A375 (cell line): ENCODE results near the gene PPP1R12A.

DNA sequence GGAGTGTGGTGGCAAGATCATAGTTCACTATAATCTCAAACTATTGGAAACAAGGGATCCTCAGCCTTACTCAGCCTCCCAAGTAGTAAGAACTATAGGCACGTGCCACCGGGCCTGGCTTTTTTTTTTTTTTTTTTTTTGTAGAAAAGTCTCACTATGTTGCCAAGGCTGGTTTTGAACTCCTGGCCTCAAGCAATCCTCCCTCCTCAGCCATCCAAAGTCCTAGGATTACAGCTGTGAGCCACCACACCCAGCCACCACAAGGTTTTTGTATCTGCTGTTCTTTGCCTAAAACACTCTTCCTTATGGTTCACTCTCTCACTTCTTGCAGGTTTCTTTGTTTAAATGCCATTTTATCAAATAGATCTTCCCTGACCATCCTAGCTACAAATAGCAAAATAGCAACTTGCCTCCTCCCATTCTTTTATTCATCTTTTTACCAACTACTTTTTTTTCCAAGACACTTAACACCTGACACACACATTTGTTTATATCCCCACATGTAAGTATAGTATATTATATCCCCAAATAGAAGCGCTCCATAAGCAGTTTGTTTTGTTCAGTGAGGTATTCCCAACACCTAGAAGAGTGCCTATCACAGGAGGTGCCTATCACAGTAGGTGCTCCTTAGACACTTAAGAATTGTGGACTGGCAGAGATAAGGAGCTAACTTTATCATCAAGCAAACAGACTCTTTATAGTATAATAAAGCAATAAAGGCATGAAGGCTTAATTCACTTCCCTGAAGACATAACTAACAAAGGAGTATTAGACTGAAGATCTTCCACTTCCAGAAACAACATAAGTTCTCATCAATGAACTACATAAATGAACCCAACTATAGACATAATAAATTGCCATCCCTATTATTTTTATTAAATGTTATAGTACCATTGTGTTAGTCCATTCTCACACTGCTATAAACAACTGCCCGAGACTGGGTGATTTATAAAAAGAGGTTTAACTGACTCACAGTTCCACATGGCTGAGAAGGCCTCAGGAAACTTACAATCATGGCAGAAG lies 29.2 kb downstream of the OSBPL8 start:
- RAMPAGE, long total RNA = no peak

DNA sequence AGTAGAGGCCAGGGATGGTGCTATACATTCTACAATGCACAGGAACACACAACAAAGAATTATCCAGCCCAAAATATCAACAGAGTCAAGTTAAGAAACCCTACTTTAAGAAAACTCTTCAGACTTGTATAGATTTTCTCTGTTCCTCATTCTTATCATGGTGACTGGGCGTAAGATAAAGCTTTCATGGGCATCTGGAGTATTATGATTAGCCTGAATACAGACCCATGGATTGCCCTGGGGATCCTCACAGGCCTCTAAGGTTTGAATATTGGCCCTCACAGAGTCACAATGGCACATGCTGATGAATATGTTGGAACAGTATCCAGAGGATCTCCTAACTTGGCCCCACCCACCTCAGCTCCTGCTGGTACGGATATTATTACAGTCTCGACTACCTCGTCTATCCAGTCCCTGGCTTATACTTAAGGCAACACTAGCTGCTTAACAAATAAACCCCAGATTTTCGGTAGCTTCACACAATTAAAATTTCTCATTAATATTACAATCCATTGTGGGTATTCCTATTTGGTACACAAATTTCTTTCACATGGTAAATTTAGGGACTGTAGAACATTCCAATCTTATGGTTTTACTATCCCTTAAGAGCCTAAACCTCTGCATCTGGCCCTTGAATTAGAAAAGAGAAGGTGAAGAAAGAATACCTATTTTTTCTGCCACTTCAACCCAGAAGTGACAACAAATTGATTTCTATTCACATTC lies 8.0 kb downstream of the OSBPL8 start:
- RAMPAGE, long total RNA = no peak

DNA sequence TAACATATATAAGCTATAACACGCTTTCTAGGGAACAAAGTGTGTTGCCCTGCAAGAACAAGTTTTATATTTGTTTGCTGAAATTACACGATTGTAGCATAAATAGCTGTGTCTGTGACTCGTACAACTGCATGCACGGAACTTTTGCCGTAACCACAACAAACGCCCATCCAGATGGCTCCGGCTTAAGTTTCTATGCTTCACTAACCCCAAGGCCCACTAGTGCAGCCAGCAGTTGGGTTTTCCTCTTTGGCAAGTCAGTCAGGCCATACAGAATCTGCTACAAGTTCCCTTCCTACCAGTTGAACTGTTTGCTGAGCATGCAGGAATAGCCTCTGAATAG lies 12.1 kb downstream of the CSRP2 start:
- RAMPAGE, long total RNA = no peak

GRCh38 chr12:77122255-77122817 lies 57.0 kb upstream of the E2F7 start:
- RAMPAGE, long total RNA = no peak

DNA sequence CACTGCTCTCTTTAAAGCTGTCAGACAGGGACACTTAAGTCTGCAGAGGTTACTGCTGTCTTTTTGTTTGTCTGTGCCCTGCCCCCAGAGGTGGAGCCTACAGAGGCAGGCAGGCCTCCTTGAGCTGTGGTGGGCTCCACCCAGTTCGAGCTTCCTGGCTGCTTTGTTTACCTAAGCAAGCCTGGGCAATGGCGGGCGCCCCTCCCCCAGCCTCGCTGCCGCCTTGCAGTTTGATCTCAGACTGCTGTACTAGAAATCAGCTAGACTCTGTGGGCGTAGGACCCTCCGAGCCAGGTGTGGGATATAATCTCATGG lies 113.4 kb upstream of the E2F7 start:
- RAMPAGE, long total RNA = no peak

DNA sequence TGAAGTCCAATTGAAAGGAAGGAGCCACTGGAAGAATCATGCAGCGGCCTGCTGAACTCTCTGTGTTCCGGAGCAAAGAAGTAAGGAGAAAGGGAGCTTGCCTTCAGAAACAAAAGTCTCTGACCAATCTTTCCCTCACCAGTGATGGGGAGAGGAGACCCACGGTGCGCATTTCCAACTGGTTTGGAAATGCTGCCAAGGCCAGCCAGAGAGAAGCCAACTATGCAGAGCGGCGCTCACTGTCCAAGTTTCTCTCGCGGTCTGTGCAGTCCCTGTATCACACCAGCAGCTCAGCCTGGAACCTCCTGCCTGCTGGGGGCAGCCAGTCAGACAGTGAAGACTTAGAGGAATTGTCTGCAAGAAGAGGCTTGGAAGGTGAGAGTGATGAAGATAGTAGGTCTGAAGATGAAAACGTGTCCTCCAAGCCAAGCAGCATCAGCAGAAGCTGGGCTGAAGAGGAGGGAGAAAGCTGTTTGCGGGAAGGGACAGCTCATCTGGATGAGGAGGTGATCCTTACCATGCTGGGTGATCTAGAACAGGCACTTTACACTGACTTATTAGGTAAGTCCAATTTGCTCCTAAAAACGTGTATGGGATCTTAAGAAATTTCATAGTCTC lies 206.2 kb downstream of the NAV3 start:
- RAMPAGE, long total RNA = no peak

- RAMPAGE, long total RNA = no peak
Observed at GRCh38 chr12:78293196-78293824, 462.6 kb downstream of the NAV3 start.

- RAMPAGE, long total RNA = no peak
Observed at GRCh38 chr12:78886875-78887480, 22.4 kb downstream of the SYT1 start.

GRCh38 chr12:79422042-79422607 lies 268.6 kb downstream of the PAWR start:
- RAMPAGE, long total RNA = no peak

DNA sequence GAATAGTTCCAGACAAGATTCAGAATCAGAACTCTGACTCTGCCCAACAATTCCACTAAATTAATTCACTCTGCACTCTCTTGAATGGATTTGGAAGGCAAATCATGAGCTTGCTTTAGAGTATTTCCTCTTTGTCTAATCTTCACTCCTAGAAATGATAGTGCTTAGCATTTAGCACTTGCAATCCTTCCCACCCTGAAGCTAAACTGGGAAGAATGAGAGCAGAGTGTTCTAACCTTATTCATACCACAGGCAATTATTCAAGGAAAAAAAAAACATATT lies 264.7 kb downstream of the PAWR start:
- RAMPAGE, long total RNA = no peak

GRCh38 chr12:79566242-79566850 lies 124.4 kb downstream of the PAWR start:
- RAMPAGE, long total RNA = no peak

DNA sequence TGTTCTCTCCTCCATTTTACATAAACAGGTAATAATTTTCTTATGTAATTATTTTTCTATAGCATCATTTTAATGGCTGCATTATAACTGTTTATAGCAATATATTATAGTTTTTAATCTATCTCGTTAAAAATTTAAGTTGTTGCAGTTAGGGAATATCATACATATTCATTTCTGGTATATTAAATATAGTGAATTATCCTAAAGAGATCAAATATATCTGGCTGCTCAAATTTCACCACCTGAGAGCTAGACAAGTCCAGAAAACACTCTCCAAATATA lies 85.7 kb downstream of the PAWR start:
- RAMPAGE, long total RNA = no peak

DNA sequence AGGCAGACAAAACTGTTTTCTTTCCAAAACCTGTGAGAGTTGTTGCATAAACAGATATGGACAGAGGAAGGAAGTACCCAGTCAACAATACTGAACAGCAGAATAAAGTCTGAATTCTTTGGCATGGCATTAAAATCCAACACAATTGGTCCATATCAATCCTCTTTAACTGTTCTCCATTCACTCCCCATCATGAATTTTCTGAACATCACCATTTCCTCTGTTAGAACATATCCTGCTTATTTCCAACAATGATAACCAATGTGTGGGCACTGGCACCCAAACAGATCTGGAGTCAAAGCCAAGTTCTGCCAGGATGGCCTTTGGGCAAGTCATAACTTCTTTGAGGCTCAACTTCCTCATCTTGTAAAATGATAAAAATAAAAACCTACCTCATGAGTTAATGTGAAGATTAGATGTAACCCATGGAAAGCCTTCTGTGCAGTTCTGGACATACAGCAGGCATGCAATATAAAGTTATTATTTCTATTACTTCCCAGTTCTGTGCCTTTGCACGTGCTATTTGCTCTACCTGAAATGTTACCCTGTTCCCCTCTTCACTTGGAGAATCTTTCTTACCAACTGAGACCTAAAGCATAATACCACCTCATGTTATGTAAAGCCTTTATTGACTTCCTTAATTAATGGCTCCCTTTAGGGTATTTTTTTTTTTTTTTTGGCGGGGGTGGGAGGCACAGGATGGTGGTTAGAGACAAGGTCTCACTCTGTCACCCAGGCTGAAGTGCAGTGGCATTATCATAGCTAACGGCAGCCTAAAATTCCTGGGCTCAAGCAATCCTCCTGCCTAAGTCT lies 12.4 kb downstream of the PAWR start:
- RAMPAGE, long total RNA = no peak

- RAMPAGE, long total RNA = no peak
Observed at GRCh38 chr12:79691751-79692347, 1.1 kb upstream of the PAWR start.

DNA sequence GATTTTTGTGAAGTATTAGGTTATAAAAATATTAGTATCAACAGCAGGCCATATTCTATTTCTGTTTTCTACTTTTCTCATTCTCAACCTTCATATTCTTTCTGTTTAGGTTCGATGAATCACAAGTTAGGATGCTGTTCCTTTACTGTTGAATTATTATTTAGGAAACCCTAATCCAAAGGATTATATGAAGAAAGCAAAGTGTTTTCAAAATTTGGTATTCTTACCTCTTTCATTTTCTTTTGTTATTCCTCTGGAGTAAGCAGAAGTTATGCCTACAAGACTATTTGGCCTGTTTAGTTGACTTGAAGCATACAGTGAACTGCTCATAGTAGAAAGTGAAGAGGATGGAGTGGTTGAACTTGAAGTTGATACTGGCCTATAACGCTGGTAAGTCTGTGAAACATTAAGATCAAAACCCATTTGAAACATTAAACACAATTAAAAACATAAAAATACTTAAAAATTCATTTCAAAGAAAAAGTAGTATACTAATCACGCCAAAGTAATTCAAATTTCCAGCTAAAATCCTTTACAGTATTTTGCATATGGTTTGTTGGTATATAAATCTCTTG lies 105.9 kb upstream of the PAWR start:
- RAMPAGE, long total RNA = no peak

DNA sequence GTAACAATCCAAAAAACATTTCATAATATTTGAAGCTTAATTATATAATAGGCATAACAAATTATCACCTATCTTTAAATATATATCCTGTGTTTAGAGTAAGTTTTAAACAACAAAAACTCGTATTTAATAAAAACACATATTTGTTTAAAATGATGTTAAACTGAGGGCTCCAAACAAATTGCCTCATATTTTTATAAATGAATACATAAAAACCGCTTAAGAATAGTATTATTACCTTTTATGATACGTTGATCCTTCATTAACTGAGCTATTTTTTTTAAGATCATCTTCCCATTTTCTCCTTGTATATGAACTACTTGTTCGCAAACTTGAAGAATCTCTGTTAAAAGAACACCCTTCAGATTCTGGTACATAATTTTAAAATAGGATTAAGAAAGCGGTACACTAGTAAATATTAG lies 116.2 kb upstream of the PAWR start:
- RAMPAGE, long total RNA = no peak

DNA sequence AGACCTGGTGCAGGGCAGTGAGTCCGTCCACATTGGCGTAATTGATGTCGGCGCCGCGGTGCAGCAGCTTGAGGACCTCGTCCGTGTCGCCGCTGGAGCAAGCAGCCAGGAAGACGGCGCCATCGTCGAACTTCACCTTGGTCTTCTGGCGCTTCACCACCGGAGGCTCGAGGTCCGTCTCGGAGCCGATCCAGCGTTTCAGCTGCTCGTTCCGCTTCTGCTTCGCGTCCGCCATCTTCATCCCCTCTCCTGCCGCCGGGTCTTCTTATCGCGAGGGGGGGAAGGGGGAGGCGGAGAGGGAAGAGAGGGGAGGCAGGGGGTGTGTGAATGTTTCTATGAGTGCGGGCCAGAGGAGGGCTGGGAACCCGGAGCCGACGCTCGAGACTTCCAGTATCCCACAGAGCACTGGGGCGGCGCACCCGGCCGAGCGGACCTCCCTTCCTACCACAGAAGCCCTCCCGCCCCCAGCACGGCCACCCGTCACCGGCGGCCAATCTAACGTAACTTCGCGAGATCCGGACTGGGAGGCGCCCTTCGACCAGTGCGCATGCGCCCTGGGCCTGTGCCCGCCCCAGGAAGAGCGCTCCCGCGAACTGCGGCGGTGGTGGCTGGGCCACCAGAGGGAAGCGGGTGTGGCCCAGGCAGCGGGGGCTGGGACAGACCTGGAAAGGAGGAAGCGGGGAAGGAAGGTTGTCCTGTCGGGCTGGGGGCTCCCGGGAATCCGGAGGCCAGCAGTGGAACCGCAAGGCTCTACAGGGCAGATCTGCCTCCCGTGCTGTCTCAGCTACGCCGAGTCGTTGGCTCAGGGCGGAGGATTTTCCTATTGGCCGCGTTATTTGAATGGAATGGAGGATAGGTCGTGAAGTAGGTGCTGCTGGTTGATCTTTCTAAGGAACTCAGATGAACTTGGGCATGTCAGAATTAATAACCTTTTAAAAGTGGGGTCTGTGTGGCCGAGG lies at the start of gene PPP1R12A:
TSS of gene PPP1R12A (minus strand) at position 407 of the 959 bp plus-strand sequence.
- RAMPAGE, long total RNA = no peak

DNA sequence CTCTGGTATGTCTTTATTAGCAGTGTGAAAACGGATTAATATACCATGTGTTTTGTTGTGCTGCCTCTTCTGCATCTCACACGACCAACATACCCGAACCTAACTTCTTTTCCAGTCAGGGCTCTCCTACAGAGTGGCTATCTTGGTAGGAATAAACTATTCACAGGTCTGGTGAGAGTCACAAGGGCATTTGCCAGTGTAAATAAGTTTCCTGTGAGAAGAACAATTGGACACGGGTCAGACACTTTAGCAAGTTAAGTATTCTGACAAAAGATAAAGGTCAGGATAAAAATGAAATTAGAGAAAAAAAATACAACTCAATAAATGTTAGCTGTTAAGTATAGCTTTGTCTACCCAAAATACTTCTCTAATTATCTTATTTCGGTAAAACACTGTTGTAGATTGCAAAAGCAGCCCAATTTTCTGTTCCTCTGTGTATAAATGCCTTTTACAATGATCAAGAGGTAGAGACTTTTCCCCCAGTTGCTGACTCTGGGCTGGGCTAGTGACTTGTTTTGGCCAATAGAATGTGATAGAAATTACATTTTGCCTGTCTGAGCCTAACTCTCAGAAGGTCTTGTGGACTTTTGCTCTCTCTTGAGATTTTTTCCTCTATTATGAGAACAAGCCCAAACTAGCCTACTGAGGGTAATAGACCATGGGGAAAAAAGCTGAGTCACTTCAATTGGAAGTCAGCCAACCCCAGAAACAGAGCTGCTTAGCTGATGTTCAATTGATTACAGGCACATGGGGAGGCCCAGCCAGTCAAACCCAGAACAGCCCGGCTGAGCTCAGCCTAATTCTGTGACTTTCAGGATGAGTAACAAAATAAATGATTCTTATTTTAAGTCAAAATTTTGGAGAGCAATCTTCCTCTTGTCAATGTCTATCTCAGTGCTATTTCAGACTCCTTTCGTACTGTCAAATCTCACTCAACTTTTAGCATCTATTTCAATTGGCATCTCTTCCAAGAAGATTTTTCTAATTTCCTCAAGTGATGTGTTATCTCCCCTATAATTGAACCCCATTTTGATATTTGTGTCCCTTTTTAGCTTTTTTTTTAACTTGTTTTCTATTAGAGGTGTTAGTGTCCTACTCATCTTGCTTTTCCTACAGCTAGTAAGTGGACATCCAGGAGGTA lies 61.3 kb downstream of the MYF5 start:
- RAMPAGE, long total RNA = no peak

DNA sequence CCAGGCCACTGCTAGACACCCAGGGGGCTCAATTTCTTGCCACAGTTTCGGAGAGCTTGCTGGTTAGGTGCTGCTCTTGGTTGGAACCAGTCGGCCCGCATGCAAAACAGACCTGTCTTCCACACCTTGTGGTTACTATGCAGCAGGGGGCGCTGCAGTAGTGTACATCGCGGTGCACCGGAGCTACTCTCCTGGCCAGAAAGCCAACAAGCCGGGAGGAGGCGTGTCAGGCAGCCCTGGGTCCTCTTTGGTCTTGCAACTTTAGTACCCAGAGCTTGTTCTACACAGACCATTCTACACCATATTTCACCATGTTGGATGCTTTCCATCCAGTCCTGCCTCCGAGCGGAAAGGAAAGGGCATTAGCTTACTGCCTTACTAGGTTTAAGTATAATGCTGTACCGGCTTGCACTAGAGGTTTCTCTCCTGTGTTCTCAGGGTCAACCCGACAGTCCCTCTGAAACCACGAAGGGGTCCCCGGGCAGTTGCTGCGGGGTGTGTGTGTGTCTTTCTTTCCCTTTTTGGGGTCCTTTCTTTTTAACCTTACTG lies 908 bp upstream of the TMTC2 start:
- RAMPAGE, long total RNA = no peak

DNA sequence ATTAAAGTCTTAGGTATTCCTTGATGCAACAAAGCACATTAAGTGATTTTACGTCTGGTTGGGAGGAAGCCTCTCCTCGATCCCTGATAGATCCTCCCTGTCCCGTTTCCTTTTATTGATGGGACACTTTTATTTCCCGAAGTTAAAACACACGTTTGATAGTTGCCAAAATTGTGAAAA lies 1.2 kb downstream of the TMTC2 start:
- RAMPAGE, long total RNA = no peak